Umbilical cord (tissue), 2 donors: ENCODE results near the genes SSNA1 and FAM166A.

DNA sequence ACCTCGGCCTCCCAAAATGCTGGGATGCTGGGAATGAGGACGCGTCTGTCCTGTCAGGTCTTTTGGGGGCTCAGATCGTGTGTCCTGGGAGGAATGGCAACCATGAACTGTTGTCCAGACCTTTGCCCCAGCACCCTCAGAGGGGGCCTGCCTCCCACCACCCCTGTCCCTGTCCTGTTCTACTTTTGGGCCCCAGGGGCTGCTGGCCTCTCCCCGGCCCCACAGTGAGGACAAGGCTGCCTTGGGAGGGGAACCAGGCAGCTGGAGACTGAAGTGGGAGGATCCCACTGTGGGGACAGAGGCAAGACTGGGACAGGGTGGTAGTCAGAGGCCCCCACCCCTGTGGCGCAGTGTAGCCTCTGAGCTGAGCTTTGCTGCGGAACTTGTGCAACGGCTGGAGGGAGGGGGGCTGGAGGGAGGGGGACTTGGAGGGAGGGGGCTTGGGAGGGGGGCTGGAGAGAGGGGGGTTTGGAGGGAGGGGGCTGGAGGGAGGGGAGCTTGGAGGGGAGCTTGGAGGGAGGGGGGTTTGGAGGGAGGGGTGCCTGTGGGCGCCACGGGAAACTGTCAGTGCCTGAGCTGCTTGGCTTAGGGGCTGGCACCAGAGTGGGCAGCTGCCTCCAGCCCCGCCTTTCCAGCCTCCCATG is 2.1 kb upstream of the FUT7 start:
- RAMPAGE, long total RNA, result no peak

GRCh38 chr9:137055630-137056366 is 1.9 kb upstream of the ENTPD2 start:
- RAMPAGE, long total RNA, result no peak

DNA sequence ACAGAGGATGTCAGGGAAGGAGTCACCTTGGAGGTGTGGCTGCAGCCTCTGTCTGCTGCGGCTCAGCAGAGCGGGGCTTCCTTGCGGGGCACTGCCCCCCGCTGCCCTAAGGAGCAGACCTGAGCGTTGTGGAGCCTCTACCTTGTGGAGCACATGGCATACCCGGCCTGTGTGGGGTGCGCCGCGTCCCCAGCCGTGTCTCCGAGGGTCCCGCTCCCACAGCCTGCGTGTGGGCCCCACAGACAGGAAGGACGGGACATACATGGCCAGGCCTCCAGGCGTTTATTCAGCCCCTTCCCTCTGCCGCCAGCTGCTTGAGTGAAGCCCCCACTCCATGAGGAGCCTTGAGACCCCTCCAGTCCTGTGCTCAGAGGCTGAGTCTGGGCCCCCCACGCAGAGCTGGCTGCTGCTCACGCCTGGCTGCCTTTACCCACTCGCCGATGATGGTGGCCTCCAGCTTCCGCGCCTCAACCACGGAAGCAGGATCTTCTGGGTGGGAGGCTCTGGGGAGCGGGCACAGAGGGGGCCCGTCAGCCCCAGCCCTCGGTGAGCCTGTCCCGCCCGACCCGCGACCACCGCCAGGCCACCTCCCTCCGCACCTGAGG is 4.2 kb downstream of the DPP7 start:
- RAMPAGE, long total RNA, result no peak

DNA sequence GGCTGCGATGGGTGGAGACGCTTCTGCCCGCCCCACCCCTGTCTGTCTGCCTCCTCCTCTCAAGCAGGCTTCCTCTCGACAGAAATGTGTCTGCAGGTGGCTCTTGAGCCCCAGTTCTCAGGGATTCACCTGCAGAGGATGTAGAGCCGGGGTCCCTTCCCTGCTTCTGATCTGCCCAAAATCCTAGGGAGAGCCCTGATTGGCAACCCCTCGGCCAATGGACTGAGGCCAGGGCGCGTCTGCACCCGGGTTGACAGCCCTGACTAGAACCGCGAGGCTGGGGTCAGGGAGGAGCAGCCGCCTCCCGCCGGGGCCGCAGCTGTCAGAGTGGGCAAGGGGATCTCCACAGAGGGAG is 2.5 kb upstream of the GRIN1 start:
- RAMPAGE, long total RNA, result no peak

GRCh38 chr9:137188384-137189450 is at the start of gene SSNA1:
Gene SSNA1, plus strand, starts transcription at chr9:137188676.
- RAMPAGE, long total RNA, result start-site peak on the plus strand at chr9:137188660-137188737, 22 and 28 reads in 2 replicates

DNA sequence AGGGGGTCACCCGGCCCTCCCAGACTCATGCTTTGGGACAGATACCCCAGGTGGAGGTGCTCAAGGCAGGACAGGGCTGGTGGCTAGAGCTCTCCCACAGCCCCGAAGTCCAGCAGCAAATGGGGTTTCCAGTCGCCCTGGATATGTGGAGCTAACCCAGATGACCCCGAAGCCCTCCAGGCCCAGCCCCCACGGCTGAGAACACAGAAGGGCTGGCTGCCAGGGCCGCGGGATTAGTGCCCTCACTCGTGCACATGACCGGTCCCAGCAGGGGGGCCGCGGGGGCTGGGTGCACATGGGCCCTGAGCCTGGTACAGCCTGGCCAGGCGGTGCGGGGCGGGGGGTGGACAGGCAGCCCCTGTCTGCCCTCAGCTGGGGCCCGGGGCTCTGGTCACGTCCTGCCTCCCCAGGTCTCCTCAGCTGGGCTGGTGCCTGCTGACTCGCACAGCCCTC is 5.9 kb downstream of the SSNA1 start:
- RAMPAGE, long total RNA, result no peak

DNA sequence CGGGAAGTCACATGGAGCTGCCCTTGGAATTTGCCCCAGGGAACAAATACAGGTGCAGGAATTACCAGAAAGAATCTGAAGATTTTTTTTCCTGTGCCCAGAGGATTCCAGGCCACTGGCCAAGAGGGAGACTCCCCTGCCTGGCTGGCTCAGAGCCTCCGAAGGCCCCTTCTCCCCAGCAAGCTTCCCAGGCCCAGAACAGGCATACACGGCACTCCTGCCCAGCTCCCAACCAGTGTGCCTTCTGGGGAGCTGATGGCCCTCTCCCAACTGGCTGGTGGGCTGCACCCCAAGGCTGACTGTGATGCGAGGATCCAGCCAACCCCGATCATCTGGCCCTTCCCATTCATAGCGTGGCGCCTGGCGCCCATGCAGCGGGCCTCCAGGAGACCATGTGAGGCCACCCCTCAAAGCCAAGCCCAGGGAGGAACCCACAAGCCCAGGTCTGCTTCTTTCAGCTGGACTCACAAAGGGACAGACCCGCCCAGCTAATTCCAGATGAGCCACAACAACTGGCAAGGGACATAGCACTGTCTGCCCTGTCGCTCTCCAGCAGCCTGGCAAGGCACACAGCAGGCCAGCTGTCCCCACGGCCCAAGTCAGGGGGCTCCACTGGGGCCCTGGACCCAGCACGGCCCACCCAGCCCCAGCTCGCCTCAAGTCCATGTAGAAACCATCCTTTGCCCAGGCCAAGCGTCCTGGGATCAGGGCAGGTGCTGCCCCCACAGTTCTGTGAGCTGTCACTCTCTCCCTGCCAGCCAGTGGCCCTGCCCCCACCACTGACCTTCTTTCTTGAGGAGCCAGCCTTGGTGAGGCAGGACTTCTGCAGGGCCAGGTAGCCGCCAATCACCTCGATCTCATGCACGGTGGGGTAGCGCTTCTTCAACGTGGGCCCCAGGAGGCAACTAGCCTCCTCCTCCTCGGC is 2.1 kb downstream of the TPRN start:
- RAMPAGE, long total RNA, result no peak

DNA sequence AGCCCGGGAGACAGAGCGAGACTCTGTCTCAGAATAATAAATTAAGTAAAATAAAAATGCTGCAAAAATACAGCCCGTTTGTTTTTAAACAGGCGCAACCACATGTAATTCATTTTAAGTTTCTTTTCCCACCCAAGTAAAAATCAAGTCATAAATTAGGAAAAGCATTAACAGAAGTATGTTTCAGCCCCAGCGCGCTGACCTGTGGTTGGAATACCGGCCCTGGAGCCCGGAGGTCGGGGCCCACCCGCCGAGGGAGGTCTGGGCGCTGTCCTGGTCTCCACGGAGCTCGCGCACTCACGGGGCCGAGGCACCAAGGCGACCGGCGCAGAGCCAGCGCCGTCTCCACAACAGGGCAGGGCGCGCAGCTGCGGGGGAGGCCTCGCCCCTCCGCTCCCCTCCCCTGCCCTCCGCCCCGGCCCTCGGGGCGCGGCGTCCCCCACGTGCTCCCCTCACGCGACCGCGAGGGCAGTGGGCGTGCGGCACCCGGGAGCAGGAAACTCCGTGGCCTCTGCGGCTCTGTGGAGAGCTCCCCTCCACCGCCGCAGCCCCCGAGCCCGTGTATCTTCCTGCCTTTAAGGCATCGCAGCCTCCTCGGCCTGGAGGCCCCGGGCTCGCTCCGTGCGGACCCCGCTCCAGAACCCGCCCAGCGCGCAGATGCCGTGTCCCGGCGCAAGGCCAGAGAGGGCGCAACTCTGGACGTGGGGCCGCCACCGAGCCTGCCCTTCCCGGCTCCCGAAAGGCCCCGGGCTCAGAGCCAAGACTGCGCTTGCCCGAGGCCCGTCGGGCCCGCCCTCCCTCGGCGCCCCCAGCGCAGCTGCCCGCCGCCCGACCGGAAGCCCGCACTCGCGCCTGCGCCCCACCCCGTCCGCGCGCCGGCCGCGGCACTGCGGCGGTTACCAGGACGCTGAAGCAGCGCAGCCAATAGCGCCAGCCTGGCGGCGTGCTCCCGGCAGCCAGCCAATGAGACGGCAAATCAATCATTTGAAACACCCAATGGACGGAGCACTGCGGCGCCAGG is 715 bp upstream of the TUBB4B start:
- RAMPAGE, long total RNA, result no peak

DNA sequence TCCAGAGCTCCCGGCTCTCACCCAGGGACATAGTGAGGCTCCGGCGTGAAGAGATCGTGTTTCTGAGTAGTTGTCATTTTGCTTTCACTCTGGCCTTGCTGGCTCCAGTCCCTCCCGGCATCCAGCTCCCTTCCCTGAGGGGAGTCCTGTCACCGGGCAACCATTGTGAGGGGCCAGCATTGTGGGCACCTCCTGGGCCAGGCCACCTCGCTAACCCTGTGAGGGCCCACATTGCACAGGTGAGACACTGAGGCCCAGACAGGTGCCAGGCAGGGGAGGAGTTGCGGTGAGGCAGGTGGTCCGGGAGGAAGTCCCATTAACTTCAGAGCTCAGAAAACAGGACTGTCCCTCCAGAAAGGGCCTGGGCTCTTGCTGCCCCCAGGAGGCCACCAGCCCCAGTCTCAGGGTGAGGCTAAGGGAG is at the start of gene FAM166A:
Gene FAM166A (minus strand): TSS at position 113 of the 421 bp plus-strand sequence.
- RAMPAGE, long total RNA, result no peak

DNA sequence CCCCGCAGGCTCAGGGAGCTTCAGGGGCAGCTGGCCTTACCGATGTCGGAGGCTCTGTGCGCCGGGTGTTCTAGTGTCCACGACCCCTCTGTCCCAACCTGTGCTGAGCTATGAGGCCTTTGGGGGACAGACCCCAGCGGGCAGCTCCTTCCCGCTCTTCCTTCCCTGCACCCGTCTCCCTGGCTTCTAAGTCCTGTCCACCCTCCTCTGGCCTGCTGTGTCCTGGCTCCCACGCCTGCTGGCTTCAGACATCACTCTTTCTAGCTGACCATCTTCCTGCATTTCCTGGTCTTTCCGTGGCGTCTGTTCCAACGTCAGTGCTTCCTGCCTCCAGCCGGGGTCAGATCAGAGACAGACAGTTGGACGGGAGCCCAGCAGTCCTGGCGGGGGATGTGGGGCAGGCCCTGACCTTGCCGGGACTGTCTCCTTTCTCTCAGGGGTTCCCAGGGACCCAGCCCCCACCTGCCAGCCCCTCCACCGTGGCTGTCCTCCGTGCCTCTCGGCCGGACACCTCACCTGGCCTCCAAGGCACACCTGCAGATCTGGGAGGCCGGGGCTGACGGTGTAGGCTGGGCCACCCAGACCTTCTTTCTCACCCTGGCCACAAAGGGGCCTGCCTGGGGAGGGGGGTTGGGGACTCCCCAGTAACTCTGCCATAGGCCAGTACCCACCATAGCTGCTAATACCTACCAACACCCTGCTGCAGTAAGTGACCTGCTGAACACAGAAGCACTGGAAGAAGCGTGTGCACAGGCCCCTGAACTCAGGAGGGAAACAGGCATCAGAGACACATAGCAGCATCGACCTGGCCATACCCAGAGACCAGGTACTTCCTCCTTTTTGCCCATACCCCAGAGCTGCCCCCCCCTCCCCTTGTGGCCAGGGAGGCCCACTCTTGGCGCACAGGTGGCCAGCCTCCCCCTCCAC is 5.3 kb downstream of the NRARP start:
- RAMPAGE, long total RNA, result no peak

- RAMPAGE, long total RNA, result no peak
Measured at GRCh38 chr9:137301935-137302130, 238 bp downstream of the NRARP start.

GRCh38 chr9:137316049-137317098 is 14.3 kb upstream of the NRARP start:
- RAMPAGE, long total RNA, result no peak

- RAMPAGE, long total RNA, result no peak
Measured at GRCh38 chr9:137406802-137407575, 16.0 kb downstream of the EXD3 start.

- RAMPAGE, long total RNA, result no peak
Measured at GRCh38 chr9:137411306-137412097, 11.5 kb downstream of the EXD3 start.

- RAMPAGE, long total RNA, result no peak
Measured at GRCh38 chr9:137417152-137418031, 5.6 kb downstream of the EXD3 start.

- RAMPAGE, long total RNA, result no peak
Measured at GRCh38 chr9:137444887-137445743, 4.0 kb upstream of the ENTPD8 start.

- RAMPAGE, long total RNA, result no peak
Measured at GRCh38 chr9:137446566-137447674, 5.8 kb upstream of the ENTPD8 start.

DNA sequence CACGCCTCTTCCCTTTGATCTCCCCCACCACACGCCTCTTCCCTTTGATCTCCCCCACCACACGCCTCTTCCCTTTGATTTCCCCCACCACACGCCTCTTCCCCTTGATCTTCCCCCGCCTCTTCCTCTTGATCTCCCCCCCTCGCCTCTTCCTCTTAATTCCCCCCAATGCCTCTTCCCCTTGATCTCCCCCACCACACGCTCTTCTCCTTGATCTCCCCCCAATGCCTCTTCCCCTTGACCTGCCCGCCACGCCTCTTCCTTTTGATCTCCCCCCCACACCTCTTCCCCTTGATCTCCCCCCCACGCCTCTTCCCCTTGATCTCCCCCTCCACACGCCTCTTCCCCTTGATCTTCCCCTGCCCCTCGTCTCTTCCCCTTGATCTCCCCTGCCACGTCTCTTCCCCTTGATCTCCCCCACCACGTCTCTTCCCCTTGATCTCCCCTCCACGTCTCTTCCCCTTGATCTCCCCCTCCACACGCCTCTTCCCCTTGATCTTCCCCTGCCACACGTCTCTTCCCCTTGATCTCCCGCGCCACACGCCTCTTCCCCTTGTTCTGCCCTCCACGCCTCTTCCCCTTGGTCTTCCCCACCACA is 8.4 kb downstream of the NSMF start:
- RAMPAGE, long total RNA, result no peak

- RAMPAGE, long total RNA, result no peak
Measured at GRCh38 chr9:137479561-137480212, 20.6 kb upstream of the NSMF start.

- RAMPAGE, long total RNA, result no peak
Measured at GRCh38 chr9:137517478-137517980, 32.7 kb downstream of the PNPLA7 start.